Heart (tissue), 3 donors: ENCODE data around the gene STK32C.

- RAMPAGE, long total RNA, 2 experiments: no peak in any of the 2 experiments
Measured at GRCh38 chr10:131947790-131948371, 33.8 kb downstream of the BNIP3 start.

DNA sequence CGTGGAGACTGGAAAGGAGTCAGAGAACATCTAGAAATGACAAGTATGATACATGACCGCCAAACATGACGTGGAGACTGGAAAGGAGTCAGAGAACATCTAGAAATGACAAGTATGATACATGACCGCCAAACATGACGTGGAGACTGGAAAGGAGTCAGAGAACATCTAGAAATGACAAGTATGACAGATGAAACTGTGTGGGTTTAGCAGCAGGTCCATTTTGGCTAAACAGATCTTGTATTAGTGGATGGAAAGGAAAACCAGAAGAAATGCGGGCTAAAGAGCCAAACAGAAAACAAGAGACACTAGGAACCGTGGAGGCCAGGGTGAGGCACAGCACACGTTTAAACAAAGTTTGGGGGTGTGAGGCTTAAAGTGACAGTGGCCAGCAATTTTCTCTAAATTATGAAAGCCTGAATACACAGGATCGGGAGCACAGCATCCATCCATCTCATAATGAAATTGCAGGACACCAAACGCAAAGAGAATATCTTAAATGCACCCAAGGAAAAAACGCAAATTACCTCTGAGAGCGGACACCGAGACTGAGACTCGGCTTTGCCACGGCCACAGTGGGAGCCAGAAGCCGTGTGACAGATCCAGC is 31.7 kb downstream of the BNIP3 start:
- RAMPAGE, long total RNA, 2 experiments: no peak in any of the 2 experiments

DNA sequence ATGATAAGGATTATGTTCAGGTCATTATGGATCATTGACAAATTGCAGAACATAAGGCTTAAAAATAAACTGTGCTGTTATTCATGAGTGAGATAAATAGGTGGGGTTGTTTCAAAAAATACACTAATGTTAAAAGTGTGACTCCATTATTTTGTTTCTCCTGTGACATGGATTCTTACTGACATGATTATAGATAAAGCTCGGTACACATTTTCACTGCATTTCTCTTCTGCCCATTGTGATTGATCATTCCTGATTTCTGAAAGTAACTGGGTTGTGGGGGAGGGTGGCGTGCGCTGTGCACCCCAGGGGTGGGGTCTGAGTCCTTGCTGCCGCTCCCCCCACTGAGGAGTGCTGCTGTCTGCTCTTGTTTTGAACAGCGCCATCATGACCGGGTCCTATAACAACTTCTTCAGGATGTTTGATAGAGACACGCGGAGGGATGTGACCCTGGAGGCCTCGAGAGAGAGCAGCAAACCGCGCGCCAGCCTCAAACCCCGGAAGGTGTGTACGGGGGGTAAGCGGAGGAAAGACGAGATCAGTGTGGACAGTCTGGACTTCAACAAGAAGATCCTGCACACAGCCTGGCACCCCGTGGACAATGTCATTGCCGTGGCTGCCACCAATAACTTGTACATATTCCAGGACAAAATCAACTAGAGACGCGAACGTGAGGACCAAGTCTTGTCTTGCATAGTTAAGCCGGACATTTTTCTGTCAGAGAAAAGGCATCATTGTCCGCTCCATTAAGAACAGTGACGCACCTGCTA is 26.2 kb downstream of the BNIP3 start:
- RAMPAGE, long total RNA, 2 experiments: no peak in any of the 2 experiments

DNA sequence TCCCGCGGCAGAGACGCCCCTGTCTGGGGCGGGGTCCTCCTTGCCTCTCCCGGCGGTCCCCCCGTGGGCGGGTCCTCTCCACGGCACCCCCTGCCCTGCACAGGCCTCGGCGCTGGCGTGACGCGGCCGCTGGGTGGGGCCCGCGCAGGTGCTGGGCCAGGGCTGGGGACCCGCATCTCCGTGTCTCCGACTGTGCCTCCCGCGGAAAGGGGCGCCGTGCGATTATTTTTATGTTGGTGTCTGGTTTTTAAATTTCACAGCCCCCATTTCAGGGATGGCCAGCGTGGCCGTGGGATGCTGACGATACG is 28.9 kb upstream of the JAKMIP3 start:
- RAMPAGE, long total RNA, 2 experiments: no peak in any of the 2 experiments

- RAMPAGE, long total RNA, 2 experiments: no peak in any of the 2 experiments
Measured at GRCh38 chr10:132162923-132163573, 23.7 kb upstream of the DPYSL4 start.

- RAMPAGE, long total RNA, 2 experiments: no peak in any of the 2 experiments
Measured at GRCh38 chr10:132163574-132163883, 23.2 kb upstream of the DPYSL4 start.

- RAMPAGE, long total RNA, 2 experiments: no peak in any of the 2 experiments
Measured at GRCh38 chr10:132307041-132308024, at the start of gene STK32C. Gene STK32C (minus strand): TSS chr10:132307950.

GRCh38 chr10:132329758-132330371 is 2.1 kb upstream of the LRRC27 start:
- RAMPAGE, long total RNA, 2 experiments: no peak in any of the 2 experiments

- RAMPAGE, long total RNA, 2 experiments: no peak in any of the 2 experiments
Measured at GRCh38 chr10:132407061-132408247, 10.5 kb downstream of the PWWP2B start.

DNA sequence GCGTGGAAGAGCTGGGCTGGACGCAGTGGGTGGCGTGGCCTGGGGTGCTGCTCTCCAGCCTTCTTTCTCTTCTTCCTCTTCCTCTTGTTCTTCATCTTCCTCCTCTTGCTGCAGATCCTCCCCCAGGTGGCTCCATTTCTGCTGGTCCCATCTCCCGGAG is 23.2 kb downstream of the PWWP2B start:
- RAMPAGE, long total RNA, 2 experiments: no peak in any of the 2 experiments

DNA sequence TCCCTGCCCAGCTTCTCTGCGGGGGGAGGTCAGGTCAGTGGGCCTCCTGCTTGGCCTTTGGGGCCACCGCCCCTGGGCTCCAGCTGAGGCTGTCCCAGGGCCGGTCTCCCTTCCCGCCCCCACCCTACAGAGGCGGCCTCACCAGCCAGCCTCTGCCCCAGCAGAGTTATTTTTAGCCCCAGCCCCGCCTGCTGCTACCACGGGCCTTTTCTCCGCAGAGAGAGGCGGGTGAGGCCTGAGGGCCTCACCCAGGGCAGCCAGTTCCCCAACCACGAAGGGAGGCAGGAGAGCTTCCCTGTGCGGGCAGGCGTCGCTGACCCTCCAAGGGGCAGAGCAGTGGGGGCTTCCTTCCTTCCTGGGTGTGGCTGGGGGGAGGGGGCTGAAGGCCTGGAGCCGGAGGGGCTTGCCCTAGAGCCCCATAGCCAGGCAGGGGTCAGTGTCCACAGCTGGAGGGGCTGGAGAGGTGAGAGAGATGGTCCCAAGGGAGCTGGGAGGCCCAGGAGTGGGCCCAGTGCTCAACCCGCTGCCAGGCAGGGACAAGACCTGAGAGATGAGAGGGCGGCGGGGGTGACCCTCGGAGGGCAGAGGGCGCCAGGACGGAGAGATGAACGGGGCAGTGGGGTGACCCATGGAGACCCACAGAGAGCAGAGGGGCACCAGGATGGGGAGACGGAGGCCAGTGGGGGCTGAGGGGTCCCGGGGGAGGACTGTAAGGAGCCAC is 24.6 kb downstream of the PWWP2B start:
- RAMPAGE, long total RNA, 2 experiments: no peak in any of the 2 experiments

DNA sequence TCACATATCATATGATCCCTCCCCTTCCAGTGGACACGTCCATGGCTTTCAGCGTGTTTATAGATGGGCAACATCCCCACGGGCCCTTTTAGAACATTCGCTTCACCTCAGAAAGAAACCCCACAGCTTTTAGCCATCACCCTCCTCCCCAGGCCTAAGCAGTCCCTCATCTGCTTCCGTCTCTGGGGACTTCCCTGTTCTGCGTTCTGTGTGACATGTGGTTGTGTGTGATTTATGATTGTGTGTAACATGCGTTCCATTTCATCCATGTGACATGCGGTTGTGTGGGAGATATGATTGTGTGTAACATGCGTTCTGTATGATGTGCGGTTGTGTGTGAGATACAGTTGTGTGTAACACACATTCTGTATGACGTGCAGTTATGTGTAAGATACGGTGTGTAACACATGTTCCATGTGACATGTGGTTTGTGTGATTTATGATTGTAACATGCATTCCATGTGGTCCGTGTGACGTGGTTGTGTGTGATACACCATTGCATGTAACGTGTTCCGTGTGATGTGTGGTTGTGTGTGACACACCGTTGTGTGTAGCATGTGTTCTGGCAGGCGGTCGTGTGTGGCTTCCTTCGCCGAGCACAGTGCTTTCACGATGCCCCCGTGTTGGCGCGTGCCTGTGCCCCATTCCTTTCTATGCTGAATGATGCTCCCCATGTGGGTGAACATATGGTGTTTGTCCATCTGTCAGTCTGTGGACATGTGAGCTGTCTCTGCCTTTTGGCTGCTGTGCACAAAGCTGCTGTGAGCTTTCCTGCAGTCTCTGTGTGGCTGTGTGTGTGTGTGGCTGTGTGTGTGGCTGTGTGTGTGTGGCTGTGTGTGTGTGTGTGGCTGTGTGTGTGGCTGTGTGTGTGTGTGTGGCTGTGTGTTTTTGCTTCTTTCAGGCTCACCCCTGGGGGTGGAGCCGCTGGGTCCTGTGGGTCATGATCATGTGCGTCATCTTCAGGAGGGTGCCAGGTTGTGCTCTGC is 26.2 kb downstream of the PWWP2B start:
- RAMPAGE, long total RNA, 2 experiments: no peak in any of the 2 experiments

DNA sequence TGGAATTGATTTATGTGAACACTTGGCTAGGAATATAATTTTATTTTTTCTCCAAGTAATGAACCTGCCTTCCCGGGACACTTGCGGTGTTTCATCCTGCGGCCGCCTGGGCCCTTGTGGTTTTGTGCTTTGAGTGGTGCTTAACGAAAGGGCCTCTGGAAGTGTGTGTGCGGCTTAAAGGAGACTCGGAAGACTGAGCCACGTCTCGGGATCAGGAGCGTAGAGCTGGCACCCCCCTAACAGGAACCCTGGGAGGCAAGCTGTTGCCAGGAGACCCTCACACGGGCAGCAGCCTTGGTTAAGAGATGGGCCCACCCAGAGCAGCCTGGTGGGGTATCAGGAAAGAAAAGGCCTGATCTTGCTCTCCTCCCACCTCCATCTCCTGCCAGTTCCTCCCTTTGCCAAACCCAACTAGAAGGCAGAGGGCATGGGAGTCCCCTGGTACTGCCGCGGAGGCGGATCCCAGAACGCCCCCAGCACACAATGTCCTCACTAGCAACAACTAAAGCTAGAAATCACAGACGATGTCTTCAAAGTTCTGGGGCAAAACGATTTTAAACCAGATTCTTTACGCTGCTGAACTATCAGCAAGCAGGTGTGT is 67.2 kb upstream of the INPP5A start:
- RAMPAGE, long total RNA, 2 experiments: no peak in any of the 2 experiments

DNA sequence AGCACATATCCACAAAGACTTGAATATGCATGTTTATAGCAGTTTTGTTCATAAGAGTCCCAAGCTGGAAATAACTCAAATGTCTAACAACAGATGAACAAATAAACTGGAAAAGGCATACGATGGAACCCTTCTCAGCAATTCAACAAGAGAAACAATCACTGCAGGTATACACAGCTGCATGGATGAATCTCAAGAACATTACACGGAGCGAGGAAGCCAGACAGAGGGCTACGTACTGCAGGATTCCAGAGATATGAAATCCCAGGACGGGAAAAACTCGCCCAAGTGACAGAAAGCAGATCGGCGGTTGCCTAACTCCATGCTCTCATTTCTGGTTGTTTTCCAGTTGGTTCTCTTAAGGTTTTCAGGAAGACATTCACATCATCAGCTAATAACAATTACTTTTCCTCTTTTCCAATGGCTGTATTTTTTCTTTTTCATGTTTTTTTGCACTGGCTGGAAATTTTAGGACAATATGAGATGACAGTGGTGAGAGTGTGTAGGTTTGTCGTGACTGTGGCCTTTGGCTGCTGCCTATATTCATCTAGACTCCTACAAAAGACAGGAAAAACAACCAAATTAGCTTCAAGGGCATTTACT is 25.9 kb upstream of the INPP5A start:
- RAMPAGE, long total RNA, 2 experiments: no peak in any of the 2 experiments

- RAMPAGE, long total RNA, 2 experiments: no peak in any of the 2 experiments
Measured at GRCh38 chr10:132515025-132515659, 22.4 kb upstream of the INPP5A start.

DNA sequence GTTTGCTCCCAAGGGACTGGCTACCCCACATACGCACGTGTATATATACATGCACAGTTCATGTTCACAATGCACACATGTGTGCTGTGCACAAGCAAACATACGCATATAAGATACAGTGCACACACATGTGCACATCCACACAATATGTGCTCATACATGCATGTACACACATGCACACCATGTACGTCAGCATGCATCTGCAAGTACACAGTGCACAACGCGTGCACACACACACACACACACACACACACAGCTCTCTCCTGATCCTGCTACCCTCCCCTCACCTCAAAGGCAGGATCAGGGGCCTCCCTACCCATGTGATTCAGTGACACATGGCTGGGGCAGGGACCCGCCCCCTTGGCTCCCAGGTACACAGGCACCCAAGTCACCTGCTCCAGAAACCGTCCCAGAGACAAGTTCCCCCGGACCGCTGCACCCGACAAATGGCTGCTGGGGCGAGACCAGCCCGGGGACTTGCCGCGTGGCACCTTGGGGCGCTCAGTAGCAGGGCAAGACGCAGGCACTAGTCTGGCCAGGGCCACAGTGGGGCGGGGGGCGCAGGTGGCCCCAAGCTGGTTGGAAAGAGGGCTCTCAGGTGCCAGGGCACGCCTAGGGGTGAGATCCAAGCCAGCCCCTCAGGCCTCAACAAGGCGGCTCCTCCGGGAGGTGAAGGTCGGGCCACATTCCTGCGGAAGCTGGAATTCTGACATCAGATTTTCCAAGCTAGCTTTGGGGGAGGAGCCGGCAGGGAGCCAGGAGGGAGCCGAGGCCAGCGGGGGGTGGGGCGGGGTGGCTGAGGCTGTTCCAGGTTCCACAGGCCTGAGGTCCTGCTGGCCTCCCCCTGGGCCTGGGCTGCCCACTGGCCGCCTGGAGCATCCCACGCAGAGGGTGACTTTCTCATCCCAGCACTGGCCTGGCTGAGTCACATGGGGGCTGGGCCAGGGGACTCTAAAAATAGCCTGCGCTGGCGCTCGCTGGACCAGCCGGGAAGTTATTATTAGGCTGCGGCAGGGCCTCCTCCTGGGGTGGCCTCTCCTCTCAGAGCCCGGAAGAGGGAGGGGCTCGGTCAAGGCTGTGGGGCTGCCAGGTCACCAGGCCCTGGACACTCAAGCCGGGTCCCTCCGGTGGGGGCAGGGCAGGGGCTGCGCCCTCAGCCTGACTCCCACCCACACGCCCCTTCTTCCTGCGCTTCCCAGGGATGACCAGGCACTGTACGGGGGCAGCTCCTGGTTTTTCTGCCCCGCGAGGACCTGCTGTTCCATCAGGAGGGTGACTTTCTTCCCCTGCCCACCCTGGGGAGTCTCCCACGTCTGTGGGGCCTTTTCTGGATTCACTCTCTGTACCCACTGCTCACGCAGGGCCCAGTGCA is 20.6 kb upstream of the INPP5A start:
- RAMPAGE, long total RNA, 2 experiments: start-site peak on the plus strand in 1 of 2 experiments, centred at position 1,071 of the sequence, 6 reads per replicate

DNA sequence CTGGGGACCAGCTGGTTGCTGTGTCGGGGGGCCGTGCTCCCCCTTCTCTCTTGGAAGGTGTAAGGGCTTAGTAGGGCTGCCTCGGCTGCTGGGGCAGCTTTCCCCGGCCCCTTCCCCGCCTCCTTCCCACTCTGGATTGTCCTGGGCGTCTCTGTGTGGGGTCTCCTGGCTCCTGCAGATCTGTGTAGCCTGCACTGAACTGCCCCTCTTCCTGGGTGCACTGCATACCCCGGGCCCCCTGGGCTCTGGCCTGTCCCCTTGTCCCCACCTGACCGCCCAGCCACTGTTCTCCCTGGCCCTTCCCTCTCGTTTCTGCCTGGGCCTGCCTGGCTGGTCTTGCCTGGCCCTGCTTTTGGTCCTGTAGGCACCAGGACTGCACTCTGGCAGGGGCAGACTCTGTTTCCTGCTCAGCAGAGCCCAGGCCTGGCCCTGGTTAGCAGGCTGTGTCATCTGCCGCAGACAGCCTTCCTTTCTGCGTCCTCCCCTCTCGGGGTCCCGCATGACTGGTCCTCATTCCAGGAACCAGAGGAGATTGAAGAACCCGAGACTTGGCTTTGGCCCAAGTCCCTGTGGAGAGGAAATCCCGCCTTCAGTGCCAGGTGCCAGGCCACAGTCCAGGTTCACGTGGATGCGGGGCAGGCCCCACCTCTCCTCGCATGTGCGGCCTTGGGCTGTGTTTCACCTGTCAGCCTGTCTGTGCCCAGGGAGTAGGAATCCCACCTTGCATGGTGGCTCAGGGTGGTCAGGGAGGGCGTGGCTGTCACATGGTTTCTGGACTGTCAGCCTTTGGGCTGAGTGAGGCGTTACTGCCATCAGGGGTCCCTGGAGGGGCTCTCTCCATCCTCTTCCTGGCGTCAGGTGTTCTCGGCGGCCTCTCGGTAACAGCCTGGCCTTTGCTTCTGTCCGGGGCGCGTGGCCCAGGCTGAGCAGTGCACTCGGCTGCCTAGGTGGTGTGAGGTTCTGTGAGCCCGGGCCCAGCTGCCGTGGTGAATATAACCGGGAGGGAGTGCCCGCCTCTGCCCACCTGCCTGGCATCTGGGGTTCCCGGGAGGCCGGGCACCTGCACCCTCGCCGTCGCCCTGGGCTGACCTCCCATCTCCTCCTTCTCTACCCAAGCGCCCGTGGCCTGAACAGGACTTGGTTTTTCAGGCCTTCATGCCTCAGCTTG is 9.3 kb downstream of the INPP5A start:
- RAMPAGE, long total RNA, 2 experiments: no peak in any of the 2 experiments

DNA sequence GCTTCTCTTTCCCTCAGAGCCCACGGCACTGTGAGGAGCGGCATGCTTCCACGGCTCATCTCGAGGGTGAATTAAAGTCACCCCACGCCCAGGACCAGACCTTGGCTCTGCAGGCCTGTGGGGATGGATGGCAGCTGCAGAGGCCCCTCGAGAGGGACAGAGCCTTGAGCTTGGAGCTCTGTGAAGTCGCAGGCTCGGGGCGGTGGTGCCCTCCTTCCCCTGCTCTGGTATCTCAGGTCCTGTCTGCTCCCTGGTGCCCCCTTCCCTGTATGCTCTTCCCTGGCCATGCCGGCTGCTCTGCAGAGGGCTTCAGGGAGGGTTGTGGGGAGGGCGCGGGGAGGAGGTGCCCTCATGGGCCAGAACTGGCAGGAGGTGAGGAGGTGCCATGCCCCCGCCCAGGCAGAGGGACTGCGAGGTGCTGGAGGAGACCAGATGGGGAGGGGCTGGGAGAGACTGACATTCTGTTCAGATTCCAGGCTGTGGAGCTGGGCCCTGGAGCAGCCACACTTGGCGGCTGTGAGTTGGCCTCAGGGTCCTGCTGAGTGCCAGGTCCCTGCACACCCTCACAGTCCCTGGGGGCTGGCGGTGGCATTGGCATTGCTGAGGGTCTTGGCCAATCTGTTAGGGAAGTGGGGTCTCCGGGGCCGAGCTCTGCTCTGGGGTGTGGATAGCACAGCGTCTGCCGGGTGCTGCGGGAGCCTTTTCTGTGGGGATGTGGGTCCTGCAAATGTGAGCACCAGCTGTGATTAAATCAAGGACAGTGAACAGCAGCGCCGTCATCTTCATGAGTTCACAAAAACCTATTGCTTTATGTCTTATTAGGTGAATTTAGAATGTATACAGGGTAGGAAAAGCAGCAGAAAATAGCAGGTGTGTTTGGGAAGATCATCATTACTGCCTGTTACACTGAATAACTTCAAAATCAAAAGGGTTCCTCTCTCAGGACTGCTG is 25.4 kb downstream of the INPP5A start:
- RAMPAGE, long total RNA, 2 experiments: no peak in any of the 2 experiments

- RAMPAGE, long total RNA, 2 experiments: no peak in any of the 2 experiments
Measured at GRCh38 chr10:132627092-132628060, 89.8 kb downstream of the INPP5A start.

- RAMPAGE, long total RNA, 2 experiments: no peak in any of the 2 experiments
Measured at GRCh38 chr10:132629090-132629653, 91.6 kb downstream of the INPP5A start.